A375 (cell line): ENCODE measurements around the gene ARHGAP29.

DNA sequence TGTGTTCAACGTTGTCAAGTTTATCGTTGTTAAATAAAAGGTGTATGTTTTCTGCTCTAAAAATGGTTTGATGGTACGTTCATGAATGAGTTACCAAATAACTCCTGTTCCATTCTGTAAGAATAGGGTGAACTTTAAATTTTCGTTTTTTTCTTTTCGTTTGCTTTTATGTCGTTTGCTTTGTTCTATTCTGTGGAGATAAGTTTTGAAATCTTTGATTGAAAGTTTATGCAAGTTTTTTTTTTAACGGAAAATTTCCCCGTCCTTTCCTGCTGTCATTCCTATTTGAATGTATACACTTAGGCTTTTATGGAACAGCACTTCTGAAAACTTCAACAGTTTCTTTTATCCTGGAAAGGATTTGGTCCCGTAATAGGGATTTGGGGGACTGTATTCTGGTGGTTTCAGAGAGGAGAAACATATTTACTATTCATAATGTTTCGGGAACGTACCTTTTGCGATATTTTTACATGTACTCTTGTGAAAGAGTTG, 1.7 kb downstream of the DR1 start:
- RAMPAGE, long total RNA = no peak

DNA sequence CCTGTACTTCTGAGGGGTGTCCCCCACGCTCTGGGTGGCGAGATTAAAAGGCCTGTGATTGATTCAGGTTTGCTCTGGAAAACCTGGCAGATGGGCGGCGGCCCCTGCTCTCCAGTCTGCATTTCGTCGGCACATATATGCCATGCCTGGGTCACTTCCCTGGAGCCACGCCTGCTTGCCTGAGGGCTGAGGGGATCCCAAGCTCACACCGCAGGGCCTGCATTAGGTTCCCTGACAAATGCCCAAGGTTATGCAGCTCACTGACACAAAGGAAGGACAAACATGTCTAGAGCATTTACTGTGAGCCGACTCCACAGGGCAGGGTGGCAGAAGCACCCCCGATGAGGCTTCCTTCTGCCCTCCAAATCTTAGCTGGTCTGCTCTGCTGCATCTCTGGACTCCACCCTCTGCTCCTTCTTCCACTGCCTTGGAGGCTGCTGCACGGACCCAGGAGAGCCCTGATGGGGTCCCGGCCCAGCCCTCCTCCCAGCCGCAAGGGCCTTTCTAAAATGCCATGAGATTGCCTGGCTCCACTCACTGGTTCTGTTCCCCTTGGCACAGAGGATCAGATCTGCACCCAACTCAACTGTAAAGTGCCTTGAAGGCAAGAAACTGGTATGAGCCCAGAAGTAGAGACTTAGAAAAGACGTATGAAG, 103.8 kb downstream of the BCAR3 start:
- RAMPAGE, long total RNA = no peak

- RAMPAGE, long total RNA = no peak
Measured at GRCh38 chr1:93595189-93595666, 86.4 kb downstream of the BCAR3 start.

- RAMPAGE, long total RNA = no peak
Measured at GRCh38 chr1:93654639-93655296, 26.9 kb downstream of the BCAR3 start.

- RAMPAGE, long total RNA = no peak
Measured at GRCh38 chr1:93692301-93693229, 10.9 kb upstream of the BCAR3 start.

GRCh38 chr1:93847722-93848590, 31.1 kb downstream of the DNTTIP2 start:
- RAMPAGE, long total RNA = no peak

GRCh38 chr1:93896487-93897205, 12.6 kb downstream of the GCLM start:
- RAMPAGE, long total RNA = no peak

DNA sequence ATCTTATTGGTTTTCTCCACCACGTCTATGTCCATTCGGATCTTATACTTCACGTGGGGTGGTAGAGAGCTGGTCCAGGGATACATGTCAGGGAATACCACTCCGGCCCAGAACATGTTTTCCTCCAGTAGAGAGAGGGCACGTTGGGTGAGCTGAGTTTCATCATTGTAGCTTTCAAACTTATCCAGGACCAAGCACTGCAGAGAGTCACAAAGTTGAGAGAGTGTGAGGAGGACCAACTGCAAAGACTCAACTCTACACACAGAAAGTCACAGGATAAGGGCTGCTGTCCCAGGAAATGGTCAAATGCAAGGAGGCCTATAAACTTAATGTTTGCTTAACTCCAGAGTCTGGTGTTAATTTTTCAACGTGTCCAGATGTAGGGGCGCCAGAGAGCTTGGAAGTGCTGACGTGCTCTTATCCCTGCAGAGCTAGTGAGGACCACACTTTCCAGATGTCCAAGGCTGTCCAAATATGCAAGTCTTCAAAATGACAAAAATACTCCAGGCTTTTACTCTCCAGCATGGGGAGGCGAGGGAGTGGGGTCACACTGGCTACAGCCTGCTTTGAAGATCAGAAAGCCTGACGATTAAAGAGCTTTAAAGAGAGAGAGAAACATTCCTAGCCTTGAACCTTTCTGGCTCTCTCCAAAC, 57.7 kb downstream of the ABCA4 start:
- RAMPAGE, long total RNA = no peak

- RAMPAGE, long total RNA = no peak
Measured at GRCh38 chr1:94069357-94070083, 51.4 kb downstream of the ABCA4 start.

- RAMPAGE, long total RNA = no peak
Measured at GRCh38 chr1:94091947-94092397, 29.0 kb downstream of the ABCA4 start.

- RAMPAGE, long total RNA = no peak
Measured at GRCh38 chr1:94236155-94236741, 1.1 kb downstream of the ARHGAP29 start.

DNA sequence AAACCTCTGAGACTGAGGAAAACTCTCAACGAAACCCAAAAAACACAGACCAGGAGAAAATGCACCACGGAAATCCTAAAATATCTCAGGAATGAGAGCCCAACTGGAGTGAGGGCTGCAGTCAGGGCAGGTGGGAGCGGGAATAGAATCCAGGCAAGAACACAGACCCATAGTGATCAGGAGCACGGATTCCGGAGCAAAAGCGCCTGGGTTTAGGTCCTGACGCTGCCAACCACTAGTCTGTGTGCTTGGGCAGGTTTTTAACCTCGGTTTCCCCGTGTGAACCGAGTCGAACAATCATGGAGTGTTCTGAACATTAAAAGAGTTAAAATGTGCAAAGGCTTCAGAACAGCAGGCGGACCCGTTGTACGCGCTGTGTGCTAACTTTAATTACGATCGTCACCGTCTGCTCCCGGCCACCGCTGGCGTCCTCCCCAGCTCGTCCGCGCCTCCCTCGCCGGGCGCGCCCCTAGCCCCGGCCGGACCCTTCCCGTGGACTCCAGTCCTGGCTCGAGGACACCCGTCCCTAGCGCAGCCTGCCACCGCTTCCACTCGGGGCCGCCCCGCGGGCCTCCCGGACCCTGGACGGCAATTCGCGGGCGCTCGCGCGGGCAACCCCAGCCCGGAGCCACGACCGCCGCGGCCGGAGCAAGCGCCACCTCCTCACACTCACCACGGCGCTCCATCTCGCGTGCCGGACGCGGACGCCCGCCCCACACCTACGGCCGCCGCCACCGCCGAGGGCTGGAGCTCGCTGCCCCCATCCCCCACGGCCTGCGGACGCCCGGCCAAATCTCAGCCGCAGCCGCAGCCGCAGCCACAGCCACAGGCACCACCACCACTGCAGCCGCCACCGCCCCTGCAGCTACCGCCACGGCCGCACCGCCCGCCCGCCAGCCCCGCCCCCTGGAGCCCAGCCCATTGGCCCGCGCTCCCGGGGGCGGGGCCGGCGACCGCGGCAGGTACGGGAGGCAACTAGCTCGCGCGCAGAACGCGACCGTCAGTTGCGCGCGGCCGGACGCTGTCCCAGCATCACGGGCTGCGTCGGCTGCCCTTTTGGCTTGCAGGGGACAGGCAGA, at the start of gene ARHGAP29:
Gene ARHGAP29 (minus strand): TSS at position 843 of the 1,079 bp plus-strand sequence.
- RAMPAGE, long total RNA = no peak

DNA sequence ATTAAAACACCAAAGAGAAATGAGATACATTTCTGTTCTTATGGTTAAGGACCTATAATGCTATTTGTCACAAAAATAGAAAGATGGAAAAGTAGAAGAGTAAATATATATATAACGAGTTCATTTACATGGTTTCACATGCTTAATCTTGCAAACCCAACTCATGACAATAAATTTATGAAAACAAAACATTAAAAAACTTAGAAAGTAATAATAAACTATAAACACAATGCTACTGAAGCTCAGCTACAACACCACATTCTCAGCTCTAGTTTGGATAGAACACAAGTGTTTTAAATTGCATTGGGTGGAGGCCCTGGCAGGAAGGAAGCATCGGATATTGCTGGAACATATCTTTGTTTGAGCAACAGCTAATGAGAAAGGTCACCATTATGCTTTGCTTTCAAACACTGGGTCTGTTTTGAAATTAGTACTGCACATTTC, 61.3 kb upstream of the ARHGAP29 start:
- RAMPAGE, long total RNA = no peak

DNA sequence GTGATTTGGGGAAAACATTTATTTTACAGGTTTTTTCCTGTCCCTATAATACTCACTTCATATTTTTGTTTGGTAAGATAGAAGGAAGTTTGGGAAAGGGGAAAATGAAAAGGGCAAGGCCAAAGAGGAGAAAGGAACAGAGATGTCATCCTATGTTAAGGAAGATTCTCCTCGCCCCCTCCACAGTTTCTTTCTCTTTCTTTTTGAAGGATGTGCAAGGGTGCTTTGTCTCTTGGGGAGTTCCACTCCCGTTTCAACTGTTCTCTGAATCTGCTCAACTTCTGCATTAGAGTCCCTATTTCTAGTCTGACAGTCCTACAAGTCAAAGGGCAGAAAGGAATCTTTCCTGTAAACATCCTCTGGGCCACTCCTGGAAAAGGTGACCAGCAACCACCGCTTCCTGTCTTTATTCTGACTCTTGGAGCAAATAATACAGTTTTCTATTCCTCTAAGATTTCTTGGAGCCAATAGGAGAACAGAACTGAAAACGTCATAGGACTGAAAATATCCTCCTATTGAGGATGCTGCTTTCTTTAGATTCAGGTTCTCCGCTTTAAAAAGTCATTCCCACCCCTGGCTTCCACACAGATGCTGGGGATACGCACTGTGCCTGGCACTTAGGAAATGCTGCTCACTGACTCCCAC, 81.8 kb upstream of the ARHGAP29 start:
- RAMPAGE, long total RNA = no peak

- RAMPAGE, long total RNA = no peak
Measured at GRCh38 chr1:94359055-94359643, 59.0 kb upstream of the ABCD3 start.

GRCh38 chr1:94384615-94385276, 33.4 kb upstream of the ABCD3 start:
- RAMPAGE, long total RNA = no peak

- RAMPAGE, long total RNA = no peak
Measured at GRCh38 chr1:94479500-94479991, 61.4 kb downstream of the ABCD3 start.

DNA sequence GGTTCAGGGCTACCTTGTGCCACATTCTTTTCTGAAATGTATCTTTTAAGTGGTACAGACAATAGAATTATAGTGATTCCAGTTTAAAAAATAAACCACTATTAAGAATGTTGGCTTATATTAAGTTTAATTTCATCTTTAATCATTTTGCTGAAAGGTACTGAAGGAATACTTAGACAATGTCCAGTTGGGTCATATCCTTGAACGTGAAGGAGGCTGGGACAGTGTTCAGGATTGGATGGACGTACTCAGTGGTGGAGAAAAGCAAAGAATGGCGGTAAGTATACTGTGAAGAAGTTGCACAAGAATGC, 42.3 kb downstream of the F3 start:
- RAMPAGE, long total RNA = no peak

DNA sequence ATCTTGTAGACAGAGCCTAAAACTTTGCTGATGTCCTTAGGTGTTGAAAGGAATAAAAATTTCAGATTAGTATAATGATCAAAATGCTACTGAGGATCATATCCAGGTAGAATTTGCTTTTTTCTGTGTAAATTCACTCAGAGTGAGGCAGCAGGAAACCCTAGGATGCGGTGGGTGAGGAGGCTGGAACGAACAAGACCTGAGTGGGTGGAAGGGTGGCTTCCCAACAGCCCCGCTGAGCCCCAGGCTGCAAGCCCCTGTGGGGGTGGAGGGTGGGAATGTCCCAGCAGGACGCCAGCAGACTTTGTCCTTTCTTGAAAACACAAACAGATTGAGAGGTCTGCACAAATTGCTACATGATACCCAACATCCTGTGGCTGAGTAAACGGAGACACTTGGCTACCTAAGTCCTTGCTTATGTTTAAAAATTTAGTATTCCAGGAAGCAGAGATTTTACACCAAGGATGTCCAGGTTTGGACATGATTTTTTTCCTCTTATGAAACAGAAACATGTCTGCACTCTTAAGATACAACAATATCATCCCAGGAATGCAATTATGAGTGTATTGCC, 11.7 kb upstream of the F3 start:
- RAMPAGE, long total RNA = no peak

DNA sequence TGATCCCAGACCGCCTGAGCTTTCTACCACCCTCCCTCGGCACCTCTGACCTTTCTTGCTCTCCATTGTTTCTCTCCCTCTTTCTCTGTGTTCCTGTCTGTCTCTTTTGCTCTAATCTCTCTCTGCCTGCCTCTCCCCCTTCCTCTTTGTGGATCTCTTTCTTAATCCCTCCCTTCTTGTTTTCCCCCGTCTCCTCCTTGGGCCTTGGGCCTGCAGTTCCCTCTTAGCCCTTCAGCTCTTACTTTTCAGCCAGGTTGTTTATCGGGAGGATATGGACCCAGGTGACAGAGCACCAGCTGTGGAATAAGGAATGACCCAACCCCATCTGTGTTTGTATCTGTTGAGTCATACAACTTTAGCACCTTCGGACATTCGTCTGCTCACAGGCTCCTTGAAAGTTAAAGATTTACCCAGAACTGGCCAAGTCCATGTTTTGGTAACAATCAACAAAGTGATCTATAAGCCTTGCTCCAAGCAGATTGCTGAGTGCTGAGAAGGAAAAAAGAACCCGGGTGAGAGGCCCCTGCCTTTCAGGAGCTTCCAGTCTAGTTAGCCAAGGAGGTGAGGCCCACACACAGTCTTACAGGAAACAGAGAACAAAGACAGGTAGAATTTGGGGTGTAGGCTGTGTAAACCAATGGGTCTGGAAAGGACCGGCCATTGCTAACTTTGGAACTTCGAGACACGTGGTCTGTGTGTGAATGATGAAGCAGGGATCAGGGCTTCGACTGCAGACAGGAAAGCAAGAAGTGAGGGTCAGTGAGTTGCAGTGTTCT, 66.7 kb upstream of the F3 start:
- RAMPAGE, long total RNA = no peak